Mesenchymal stem cell of adipose (primary cell): ENCODE data around the genes TBC1D3K, TBC1D3 and ARL5C.

- CAGE, long polyA plus RNA: no peak
Measured at GRCh38 chr17:37884438-37884927, 39.7 kb upstream of the TBC1D3K start.

DNA sequence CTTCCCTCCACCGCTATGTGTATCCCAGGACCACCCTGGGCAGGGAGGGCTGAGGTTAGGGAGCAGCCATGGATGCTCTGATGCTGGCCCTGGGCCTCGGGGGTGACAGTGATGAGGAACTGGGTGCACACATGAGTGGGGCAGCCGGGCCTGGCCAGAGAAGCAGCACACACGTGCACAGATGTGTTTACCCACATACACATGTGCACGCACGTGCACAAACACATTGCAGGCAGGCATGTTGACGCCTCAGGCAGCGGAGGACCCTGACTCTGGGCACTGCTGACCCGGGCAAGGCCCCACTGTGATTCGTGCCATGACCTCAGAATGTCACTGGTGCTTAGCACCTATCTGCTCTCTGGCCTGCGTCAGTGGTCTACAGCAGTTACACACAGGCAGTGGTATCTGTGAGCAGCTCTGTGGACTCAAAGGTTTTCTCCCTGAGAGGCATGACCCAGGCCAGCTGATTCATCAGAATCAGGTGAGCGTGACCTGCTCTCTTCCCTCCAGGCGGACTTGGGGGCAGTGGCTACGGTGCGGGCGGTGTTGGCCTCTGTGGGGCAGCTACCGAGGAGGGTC is at the start of gene TBC1D3K:
TBC1D3K (plus strand) TSS at position 326 of the 579 bp plus-strand sequence.
- CAGE, long polyA plus RNA: no peak

GRCh38 chr17:38192409-38192870 is at the start of gene TBC1D3:
TSS of gene TBC1D3 (minus strand) at chr17:38192555.
- CAGE, long polyA plus RNA: no peak

- CAGE, long polyA plus RNA: no peak
Measured at GRCh38 chr17:38256120-38256647, 40.8 kb upstream of the MRPL45 start.

DNA sequence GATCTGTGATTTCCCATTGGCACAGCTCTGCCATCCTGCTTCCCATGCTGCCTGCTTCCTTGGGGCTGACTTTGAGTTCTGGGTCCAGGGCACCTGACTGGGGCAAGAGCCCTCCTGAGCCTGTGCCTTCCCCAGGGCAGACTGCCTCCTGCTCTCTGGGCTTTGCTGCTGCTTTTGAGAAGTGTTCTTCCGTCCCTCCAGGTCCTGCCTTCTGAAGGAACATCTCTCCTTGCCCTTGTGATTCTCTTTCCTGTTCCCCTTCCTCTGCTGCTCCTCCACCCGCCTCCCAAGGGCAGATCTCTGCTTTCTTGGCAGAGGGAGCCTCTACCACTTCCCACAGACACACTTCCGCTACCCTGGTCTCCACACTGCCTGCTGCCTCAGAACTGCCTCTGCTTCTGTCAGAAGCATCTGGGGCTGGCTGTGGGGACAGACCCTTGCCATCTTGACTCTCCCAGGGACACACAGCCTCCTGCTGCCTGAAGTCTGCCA is 16.8 kb downstream of the GPR179 start:
- CAGE, long polyA plus RNA: no peak

- CAGE, long polyA plus RNA: no peak
Measured at GRCh38 chr17:38415315-38416108, 12.8 kb upstream of the ARHGAP23 start.

- CAGE, long polyA plus RNA: no peak
Measured at GRCh38 chr17:38507302-38508339, 79.4 kb downstream of the ARHGAP23 start.

GRCh38 chr17:38703192-38704269 is 1.5 kb upstream of the MLLT6 start:
- CAGE, long polyA plus RNA: no peak

DNA sequence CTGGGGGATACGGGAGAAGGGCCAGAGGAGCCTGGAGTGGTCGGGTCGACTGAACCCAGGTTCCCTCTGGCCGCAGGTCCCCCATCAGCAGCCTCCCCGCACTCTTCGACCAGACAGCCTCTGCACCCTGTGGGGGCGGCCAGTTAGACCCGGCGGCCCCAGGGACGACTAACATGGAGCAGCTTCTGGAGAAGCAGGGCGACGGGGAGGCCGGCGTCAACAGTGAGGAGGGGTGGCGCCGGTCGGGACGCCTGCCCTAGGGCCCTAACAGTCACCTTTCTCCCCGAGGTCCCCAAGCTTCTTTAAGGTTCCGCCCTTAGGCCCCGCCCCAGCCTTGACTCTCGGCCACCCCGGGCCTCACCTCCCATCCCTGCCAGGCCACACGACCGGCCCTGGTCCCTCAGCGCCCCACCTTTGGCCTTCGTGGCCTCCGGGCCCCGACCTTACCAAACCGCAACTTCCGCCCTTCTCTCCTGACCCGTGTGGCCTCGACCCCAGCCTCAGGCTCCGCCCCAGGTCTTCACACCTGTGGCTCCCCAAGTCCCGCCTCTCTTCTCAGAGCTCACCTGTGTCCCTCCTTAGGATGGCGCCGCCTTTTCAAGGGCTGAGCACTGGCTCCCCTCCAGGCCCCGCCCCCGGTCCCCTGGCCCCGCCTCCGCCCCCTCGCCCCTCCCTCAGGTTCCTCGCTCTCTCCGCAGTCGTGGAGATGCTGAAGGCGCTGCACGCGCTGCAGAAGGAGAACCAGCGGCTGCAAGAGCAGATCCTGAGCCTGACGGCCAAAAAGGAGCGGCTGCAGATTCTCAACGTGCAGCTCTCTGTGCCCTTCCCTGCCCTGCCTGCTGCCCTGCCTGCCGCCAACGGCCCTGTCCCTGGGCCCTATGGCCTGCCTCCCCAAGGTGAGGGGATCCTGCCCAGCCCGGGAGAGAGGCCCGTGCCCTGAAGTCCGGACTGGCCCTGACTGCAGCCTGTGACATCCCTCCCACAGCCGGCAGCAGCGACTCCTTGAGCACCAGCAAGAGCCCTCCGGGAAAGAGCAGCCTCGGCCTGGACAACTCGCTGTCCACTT is 10.1 kb upstream of the CISD3 start:
- CAGE, long polyA plus RNA: no peak

- CAGE, long polyA plus RNA: no peak
Measured at GRCh38 chr17:38731795-38732275, 1.7 kb downstream of the CISD3 start.

DNA sequence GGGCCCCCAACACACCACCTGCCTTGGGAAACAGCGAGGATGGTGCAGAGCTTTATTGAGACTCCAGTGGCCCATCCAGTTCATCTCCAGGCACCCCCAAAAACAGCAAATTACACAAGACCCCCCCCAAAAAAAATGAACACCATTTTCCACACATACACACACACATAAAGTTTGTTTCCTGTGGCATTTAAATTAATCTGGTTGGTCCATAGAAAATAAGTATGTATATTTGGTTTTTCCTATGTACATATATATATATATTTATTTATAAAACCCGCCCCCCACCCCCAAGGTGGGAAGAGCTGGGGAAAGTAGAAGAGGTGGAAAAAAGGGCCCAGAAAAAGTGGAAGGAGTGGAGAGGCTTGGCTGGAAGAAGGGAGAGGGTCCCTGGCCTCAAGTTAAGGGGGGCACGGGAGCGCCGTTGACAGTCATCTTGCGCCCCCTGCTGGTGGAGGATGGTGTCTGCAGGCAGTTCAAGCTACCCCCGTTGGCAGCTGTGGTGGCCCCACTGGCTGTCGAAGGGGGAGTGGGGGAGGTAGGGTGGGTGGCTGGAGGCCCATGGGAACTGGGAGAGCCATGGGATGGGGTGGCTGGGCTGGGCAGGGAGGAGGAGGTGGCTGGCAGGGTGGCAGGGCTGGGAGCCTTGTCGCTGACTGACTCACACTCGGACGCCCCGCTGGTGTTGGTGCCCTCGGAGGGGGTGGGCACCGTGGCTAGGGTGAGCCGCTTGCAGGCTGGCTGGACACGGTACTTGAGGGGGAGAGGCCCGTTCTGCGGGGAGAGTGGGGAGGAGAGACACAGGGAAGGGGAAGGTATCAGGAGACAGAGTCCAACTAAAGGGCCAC is 4.9 kb downstream of the CISD3 start:
- CAGE, long polyA plus RNA: no peak

- CAGE, long polyA plus RNA: no peak
Measured at GRCh38 chr17:38869147-38869739, 615 bp upstream of the LASP1 start.

DNA sequence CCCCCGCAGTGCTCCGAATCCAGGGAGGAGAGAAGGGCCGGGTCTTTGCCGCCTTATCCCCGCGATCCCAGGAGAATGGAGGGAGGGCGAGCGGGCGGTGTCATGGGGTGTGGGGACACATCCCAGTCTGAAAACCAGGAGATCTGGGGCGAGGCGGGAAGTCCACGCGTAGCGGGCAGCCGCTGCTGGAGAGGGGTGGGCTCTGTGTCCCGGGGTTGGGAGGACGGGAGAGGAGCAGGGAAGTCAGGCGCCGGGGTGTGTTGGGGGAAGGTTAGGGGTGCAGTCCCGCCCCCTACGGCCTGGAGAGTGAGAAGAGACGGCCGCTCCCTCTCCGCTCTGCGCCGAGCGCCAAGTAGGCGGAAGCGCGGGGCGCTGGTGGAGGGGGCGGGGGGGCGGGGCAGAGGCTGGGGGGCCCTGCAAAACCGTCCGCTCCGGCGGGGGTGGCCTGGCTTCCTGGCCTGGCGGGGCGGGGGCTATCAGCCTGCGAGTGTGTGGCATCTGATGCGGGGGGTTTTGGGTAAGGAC is 497 bp downstream of the LASP1 start:
- CAGE, long polyA plus RNA: no peak

GRCh38 chr17:38871962-38872635 is 2.2 kb downstream of the LASP1 start:
- CAGE, long polyA plus RNA: no peak

DNA sequence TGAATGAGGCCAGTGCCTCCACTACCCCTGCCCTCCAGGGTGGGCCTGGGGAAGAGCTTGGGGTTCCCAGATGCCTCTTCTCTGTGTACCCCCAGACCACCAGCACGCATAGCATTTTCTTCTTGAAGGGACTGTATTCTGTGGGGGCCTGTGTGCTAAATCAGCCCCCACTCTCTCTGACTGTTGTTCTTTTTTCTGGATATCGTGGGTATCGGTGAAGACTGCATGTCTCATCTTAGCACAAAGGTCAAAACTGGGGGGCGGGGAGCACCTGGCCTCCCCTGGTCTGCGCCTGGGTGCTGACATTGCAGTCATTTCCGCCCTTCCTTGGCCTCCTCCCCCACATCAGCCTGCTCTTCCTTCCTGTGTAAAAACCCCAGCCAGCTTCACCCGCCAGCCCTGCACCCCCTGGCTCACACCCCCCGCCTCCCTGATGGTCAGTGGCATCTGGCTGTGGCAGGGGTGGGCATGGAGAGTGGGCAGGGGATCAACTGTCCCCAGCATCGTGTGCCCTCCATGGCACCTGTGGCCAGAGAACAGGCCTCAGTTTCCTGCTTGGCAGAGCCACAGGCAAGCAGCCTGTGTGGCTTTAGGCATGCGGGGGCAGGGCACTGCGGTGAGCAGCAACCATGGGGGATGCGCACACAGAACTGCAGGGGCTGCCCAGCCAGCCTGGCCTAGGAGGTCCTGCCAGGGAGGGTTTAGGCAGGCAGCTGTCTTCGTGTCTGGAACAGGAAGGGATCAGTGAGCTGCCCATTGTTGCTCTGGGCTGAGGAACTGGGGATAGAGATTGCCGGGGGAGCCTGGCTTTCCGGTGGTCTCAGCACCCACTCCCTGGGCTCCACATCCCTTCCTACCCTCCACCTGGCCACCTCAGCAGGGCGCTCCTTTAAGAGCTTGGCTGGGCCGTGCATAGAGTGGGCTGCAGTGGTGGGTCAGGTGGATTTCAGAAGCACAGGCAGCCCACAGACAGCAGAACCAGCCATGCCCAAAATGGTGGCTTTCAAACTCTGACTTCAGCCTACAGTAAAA is 29.1 kb downstream of the LASP1 start:
- CAGE, long polyA plus RNA: no peak

DNA sequence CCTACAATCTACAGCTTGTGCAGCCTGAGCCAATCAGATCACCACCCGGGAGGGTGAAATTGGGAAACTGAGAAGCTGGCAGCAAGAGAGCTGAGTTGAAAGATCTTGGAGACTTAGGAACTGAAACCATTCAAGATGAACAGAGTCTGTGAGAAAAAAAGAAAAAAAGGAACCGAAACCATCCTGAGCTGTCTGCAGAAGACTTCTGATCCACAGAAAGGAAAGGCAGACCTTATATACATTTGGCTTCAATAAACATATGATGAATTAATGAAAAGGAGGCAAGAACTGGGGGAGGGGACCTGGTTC is 32.7 kb downstream of the PLXDC1 start:
- CAGE, long polyA plus RNA: no peak

DNA sequence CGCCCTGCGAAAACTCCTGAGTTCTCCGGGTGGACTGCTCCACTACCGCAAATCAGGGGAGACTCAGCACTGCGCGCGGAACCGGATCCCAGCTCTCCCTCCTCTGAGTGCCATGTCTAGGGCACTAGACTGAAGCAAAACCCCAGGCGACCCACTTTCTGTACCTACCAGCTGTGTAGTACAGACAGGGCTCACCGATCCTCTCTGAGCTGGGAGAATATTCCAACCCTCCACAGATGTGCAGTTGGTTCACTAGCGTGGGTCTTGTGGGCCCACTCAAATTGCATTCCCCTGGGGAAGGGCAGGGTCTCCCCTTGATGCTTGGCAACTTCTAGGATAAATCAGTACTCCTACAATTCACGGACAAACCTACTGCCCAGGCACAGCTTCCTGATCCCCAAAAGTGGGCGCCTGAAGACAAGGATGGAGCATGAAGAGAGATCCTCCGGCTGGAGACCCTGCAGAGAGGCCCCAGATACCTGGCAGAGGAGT is at the start of gene ARL5C:
ARL5C (minus strand) TSS at position 131 of the 492 bp plus-strand sequence.
- CAGE, long polyA plus RNA: no peak

DNA sequence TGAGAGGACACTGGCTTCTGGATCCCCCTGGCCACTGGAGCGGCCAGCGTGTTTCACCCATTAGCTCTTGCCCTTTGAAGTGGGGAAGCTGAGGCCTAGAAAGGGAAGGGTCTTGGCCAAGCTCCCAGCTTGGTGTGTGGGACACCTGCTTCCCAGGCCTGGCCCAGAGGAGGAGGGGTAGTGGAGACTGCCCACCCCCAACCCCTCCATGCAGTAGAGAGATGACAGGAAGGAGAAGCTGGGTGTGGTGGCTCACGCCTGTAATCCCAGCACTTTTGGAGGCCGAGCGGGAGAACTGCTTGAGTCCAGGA is 6.4 kb downstream of the RPL19 start:
- CAGE, long polyA plus RNA: no peak

GRCh38 chr17:39212772-39213459 is 12.8 kb downstream of the STAC2 start:
- CAGE, long polyA plus RNA: no peak

DNA sequence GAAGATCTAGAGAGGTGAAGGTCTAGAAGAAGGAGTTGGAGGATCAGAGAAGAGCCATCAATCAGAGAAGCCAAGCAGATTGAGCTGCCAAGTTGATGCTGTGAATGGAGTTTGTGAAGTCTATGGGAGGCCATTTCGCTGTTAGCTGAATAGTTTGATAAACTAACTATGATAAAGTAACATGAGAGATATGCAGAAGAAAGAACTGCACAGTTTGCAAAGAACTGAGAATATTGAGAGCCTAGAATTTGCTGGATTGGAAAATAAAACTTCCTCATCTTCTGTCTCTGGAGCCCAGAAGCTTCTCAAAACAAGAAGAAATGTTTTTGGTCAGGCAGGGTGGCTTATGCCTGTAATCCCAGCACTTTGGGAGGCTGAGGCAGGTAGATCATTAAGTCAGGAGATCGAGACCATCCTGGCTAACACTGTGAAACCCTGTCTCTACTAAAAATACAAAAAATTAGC is 40.2 kb downstream of the FBXL20 start:
- CAGE, long polyA plus RNA: no peak